ENCODE measurements around the genes EIF2A and ERICH6.

DNA sequence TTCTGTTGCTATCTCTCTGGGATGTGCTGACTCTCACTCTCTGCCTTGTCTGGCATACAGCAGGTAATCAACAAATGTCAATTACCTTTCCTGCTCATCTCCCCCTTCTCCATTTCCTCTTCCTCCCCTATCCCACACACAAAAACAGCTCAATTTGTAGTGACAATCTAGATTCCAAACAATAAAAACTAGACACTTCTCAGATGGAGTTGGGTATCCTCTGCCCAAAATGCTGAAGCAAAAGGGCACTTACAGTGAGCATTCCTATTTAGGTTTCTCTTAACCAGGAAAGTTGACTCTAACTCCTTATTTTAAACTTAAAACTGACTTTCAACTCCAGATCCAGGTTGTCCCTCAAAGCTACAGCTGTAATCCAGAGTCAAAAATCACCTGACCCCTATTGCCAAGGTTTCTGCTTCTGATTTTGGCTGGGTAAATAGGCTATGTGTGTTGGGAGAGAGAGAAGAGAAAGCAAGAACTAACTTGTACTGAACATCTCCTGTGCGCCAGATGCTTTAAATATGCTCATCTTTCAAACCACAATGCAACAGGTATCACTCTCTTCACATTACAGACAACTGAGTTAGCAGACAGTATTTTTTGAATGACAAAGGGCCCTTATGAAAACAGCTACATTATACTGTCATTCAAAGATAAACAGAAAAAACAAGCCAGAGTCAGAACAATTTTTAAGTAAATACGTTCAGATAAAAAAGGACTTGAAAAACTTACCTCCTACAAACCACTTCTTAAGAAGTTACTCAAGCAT is 7.1 kb downstream of the WWTR1 start:
- PRO-cap, result no peak

- PRO-cap, result no peak
Observed at GRCh38 chr3:149656197-149656395, 1.7 kb downstream of the WWTR1 start.

DNA sequence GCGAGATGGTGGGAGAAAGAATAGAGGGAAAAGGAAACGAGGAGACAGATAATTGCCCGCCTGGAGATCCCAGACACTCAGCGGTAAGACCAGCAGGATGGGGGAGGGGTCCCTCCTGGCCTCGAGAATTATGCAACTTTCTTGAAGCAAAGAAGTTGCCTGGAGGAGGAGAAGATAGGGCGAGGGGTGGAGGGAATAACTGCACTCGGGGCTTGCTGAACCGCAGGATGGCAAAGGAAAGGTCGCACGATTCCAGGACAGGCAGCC is 508 bp downstream of the WWTR1 start:
- PRO-cap, result bidirectional peak, plus-strand start at position 177 of the sequence, minus-strand start outside the sequence

DNA sequence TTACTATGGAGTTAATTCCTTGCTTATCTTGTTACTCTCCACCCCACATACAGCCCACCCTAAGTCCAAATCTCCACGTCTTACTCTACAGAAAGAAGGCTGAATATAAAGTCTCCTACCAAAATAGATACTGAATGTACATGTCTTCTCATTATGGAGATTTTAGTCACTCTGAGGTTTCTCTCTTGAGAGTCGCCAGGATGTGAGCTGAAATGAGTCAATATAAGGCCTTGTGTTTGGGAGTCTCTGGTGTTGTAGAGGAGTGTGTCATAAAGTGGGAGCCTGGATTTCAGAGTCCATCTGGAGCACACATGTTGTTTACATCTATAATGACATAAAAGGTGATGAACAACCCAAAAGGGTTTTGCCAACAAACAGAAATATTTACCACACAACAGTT is 45.2 kb upstream of the WWTR1 start:
- PRO-cap, result no peak

DNA sequence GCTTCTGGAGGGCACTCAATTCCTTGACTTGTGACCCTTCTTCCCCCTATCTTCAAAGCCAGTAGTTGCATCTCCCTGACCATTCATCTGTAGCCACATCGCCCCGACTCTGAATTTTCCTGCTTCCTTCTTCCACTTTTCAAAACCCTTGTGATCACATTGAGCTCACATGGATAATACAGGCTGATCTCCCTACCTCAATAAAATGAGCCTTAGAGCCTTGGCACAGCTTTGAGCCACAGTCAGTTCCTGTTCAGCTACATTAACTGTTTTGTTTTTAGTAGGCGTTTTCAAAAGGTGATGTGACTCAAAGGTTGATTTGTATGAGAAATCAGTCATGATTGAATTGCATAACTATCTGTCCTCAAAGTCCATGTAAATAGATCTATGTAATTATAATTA is 12.4 kb downstream of the PFN2 start:
- PRO-cap, result no peak

DNA sequence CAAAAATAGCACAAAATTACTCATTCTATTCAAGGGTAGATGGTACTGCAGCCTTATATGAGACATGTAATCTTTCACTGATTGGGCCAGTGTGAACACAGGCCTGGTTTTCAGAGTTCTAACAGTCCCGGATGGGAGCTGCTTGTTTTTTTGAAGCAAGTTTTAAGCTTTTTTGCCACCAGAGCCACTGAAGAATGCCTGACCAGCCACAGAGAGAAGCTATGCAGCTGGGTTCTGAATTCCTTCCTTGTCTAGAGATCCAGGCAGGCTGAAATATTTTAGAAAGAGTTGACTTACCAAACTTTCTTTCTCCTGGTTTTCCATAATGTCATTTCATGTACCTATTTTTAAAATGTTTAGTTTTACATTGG is 172.2 kb upstream of the TSC22D2 start:
- PRO-cap, result no peak

- PRO-cap, result no peak
Observed at GRCh38 chr3:150237384-150238001, 170.6 kb upstream of the TSC22D2 start.

GRCh38 chr3:150349522-150350139 is 58.5 kb upstream of the TSC22D2 start:
- PRO-cap, result no peak

DNA sequence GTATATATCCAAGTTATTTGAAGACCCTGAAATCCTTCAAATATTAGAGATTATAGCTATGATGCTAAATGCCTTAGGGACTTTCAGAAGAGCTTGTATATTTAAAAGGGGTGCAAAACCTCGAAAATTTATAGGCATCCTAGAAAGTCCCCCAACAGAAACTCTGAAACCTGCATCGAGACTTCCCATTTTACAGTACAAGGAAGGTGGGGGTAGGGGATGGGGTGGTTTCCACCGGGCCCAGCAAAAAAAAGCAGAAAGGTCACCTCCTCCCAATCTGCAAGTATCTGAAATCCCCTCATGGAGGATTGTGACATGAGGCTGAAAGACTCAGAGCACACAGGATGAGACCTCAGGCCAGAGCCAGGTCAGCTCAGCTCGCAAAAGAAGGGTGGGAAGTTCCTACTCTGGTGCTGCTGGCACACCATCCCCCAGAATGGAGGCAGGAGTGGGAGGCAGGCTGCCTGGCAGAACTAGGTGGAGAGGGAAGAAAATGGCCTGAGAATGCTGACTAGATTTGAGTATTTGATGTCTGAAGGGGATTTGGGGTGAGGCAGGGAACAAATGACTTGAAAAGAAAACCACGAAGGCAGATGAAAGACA is 22.7 kb upstream of the TSC22D2 start:
- PRO-cap, result no peak

- PRO-cap, result no peak
Observed at GRCh38 chr3:150451216-150452173, 43.4 kb downstream of the TSC22D2 start.

GRCh38 chr3:150545183-150545934 is 937 bp downstream of the SERP1 start:
- PRO-cap, result bidirectional peak, plus-strand start at chr3:150545572, minus-strand start at chr3:150545449

- PRO-cap, result bidirectional peak, plus-strand start at chr3:150546787, minus-strand start at chr3:150546416
Observed at GRCh38 chr3:150546577-150546858, at the start of gene EIF2A. TSS of gene EIF2A (plus strand) at chr3:150546787.

GRCh38 chr3:150599661-150600131 is 3.4 kb upstream of the SELENOT start:
- PRO-cap, result no peak

DNA sequence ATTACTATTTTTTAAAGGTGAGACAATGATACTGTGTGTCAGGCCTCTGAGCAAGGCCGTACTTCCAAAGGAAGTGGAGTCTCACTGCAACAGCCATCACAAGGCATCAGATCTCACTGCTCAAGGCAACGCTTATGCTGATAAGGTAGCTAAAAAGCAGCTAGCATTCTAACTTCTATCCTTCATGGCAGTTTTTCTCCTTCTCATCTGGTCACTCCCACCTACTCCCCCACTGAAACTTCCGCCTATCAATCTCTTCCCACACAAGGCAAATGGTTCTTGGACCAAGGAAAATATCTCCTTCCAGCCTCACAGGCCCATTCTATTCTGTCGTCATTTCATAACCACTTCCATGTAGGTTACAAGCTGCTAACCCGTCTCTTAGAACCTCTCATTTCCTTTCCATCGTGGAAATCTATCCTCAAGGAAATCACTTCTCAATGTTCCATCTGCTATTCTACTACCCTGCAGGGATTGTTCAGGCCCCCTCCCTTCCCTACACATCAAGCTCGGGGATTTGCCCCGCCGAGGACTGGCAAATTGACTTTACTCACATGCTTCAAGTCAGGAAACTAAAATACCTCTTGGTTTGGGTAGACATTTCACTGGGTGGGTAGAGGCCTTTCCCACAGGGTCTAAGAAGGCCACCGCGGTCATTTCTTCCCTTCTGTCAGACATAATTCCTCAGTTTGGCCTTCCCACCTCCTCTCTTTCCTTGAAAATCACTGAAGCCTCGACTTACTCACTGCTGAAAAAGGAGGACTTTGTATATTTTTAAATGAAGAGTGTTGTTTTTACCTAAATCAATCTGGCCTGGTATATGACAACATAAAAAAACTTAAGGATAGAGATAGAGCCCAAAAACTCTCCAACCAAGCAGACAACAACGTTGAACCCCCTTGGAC is 2.1 kb upstream of the SELENOT start:
- PRO-cap, result no peak

DNA sequence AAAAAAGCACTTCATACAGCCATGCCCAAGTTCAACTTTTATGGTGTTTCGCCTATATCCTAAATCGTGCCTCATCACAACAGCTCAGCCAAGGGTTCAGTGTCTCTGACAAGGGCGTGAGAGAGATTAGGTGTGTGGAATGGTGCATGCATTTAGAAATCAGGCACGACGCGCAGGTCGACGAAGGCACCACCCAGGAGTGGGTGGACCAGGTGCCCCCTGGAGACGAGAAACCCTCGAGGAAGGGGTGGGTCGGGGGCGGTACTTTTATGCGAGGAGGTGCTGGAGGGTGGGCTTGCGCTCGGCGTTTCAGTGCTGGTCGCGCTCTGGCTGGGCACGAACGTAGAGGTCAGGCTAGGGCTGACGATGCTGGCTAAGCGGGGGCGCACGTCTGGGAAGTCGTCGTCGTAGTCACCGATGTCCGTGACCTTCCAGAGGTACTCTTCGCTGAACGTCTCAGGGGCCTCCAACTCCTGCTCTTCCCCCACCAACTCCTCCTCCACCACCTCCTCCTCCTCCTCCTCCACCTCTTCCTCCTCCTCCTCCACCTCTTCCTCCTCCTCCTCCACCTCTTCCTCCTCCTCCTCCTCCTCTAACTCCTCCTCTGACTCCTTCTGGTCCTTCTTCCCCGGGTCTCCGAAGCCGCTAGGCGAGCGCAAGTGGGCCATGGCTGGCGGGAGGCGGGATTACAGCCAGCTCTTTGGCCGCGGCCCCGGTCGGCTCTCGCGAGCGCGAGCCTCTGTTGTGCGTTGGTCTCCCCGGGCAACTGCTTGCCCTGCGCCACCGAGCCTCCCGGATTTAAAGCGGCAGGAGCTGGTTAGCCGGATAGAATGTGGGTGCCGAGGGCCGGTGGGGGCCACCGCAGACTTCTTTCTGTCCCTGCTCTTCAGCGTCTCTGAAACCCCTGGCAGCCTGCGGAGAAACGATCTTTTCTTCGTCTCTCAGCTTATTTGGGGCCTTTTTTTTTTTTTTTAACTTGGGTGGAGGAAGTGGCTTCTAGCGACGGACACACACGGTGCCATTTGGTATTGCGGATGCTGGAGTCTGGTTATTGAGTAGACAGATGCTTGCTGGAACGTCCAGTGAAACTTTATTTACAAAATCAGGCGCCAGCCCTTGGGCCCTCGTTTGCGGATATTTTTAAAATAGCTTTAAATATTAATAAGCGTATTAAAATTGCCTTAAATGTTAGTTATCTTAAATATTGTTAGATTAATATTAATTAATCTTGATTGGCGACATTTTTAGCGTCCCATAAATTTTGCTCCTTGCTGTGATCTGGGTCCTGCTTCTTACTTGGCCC is at the start of gene ERICH6:
Gene ERICH6 (minus strand): TSS at position 690 of the 1,303 bp plus-strand sequence.
- PRO-cap, result bidirectional peak, plus-strand start at position 312 of the sequence, minus-strand start at position 172 of the sequence; bidirectional peak, plus-strand start at position 828 of the sequence, minus-strand start at position 638 of the sequence

DNA sequence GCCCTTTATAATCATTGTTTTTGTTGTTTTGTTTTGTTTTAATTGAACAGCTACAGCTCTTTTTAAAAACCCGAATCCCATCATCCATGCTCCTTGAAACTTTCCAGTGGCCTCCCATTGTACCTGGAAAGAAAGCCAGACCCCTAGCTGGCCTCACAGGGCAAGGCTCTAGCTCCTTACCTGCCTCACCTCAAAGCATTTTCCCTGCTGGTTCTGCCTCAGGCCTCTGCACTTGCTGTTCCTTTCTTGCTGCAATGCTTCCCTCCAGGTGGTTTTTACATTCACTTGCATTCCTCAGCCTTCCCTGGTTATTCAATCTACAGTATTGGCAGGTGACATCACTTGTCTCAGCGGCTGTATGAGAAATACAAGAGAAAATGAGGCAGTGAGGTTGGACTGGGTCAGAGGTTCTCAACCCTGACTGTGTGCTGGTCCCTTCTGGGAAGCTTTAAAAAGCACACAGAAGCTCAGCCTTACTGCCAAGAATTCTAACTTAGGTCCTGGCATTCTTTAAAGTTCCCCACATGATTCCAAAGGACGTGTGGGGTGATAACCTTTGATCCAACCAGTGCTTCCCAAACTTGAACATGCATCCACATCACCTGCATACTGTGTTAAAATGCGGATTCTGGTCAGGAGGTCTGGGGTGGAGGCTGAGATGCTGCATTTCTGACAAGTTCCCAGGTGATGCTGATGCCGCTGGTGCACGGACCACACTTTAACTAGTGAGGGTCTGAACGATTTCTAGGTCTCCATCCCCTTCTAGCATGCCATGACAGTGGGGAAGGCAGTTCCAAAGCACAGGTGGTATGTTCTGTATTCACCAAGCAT is 26.6 kb downstream of the SIAH2 start:
- PRO-cap, result no peak

DNA sequence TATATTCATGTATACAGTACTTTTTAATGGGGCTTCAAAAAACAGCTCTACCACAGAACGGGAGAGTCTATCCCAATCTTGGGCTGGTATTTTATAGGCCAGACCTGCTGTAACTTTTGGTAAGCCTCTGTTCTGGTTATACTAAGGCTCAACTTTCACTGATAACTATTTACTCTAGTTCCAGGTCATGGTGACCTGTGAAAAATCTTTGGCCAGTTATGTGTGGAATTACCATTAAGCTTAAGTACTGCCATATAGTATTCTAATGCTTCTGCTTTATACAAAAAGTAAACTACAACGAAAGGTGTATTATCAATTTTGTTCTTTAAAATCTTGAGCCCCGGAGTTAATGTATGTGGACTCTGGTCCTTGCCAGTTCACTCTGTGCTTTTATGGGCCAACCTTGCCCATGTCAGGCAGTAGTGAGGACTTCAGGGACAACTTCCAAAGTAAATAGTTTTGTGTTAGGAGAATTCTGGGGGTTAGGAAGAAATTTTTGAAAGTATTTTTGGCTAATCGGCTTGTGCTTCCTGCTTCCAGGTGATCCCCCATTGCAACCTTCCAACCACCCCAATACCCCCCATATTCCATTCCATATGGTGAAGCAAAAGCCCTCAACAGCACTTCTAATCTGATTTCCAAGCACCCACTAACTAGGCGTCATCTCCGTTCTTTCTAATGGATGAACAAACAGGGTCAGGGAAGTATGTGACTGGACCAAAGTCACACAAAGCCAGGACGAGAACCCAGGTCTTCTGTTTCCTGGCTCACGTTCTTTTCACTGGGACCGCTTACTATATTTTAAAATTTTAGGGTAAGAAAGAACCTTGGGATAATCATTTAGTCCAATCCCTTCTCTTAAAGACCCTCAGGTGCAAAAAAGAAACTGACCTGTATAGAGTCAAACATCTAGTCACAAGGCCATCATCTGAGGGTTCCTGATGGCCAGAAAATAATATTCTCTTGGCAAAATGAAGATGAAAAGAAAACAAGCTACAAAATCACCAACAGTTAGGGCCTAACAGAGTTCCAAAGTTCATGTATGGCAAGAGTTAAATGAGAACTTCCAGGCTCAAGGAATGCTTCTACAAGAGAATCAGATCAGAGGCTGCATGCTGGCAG is 6.1 kb downstream of the SIAH2 start:
- PRO-cap, result no peak

DNA sequence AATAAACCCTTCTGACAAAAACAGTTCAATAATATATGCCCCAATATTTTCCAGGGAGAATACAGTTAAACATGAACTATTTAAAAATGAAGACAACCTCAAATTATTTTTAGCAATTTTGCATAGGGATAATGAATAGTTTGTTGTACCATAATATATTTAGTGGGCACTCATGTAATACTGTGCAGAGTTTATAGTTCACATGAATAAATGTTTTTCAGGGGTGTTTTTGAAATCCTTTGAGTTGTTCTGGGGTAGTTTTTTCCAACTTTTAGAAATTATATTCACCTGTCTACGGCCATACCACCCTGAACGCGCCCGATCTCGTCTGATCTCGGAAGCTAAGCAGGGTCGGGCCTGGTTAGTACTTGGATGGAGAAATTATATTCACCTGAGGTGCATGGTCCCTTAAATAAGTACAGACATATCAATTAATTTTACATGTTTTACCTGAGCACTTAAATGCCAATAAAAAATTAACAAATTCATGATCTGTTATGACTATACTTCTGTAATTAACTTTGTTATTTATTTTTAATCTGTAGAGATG is 15.1 kb downstream of the GPR171 start:
- PRO-cap, result unidirectional peak, plus-strand start at position 288 of the sequence

GRCh38 chr3:151226244-151226560 is 23.2 kb upstream of the GPR171 start:
- PRO-cap, result no peak

- PRO-cap, result no peak
Observed at GRCh38 chr3:151248743-151249550, 29.4 kb downstream of the P2RY14 start.